Melanocyte of skin (primary cell): Measurements from ENCODE around the genes TCFL5 and DIDO1.

- CAGE, long polyA plus RNA, 2 experiments: no peak in any of the 2 experiments
These were observed 9.4 kb upstream of the GATA5 start for GRCh38 chr20:62484858-62486008.

GRCh38 chr20:62495058-62495623, 19.3 kb upstream of the GATA5 start:
- CAGE, long polyA plus RNA, 2 experiments: no peak in any of the 2 experiments

GRCh38 chr20:62518546-62519237, 42.9 kb upstream of the GATA5 start:
- CAGE, long polyA plus RNA, 2 experiments: no peak in any of the 2 experiments

DNA sequence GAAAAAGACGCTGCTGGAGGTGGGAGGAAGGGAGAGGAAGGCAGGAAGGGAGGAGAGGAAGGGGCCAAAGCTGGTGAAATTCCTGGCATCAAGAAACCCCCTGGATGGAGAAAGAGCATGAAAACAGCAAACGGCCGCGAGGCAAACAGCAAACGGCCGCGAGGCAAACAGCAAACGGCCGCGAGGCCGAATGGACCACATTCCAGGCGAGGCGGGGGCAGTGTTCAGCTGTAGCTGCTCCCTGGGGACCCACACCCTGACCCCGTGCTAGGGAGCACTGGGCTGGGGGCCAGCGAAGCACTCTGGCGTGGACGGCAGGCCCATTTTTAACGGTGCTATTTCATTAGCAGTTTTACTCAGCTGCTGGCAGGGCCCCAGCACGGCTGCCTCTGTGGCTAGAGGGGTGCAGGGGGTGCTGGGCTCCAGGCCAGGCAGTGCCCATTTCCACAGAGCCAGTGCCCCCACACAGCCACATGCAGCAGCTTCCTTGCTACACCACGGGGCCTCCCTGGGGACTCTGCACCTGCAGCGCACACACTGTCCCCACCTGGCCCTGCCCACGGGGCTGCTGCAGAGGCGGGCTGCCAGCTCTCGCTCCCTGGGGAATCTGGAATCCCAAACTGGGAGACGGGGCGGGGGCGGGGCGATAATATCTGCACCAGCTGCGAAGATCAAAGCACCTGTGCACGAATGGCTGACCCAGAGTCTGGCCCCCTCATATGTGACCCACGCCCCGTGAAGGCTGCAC, 35.7 kb upstream of the SLCO4A1 start:
- CAGE, long polyA plus RNA, 2 experiments: no peak in any of the 2 experiments

- CAGE, long polyA plus RNA, 2 experiments: no peak in any of the 2 experiments
These were observed 25.2 kb upstream of the SLCO4A1 start for GRCh38 chr20:62617086-62617500.

GRCh38 chr20:62647628-62648527, 5.6 kb downstream of the SLCO4A1 start:
- CAGE, long polyA plus RNA, 2 experiments: no peak in any of the 2 experiments

GRCh38 chr20:62648528-62649384, 6.5 kb downstream of the SLCO4A1 start:
- CAGE, long polyA plus RNA, 2 experiments: no peak in any of the 2 experiments

- CAGE, long polyA plus RNA, 2 experiments: start-site peak on the plus strand in 1 of 2 experiments, at chr20:62667576-62667589 at its widest, 124 to 135 reads per replicate
These were observed 24.9 kb downstream of the SLCO4A1 start for GRCh38 chr20:62667015-62667857.

DNA sequence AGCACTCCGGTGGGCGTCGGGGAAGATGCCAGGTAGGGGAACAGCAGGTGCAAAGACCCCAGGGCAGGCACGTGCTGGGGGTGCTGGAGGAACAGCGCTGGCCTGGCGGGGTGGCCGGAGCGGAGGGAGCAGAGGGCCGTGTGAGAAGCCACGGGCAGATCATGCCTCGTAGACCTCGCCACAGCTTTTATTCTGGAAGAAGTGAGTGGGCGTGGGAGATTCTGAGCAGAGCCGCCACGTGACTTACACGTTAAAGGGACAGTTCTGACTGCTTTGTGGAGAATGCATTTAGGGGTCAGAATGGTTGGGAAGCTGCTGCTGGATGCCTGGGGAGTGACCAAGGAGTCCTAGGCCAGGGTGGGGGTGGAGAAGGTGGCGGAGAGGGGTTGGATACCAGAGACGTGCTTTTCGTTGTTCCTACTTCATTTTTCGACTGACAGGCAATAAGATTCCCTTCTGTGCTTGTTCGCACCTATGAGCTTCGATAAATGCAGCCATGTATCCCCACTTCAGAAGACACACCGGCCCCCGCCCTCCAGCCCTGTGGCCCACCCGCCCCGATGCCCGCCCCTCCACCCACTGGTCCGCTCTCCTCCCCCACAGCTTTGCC, 9.5 kb downstream of the NTSR1 start:
- CAGE, long polyA plus RNA, 2 experiments: no peak in any of the 2 experiments

DNA sequence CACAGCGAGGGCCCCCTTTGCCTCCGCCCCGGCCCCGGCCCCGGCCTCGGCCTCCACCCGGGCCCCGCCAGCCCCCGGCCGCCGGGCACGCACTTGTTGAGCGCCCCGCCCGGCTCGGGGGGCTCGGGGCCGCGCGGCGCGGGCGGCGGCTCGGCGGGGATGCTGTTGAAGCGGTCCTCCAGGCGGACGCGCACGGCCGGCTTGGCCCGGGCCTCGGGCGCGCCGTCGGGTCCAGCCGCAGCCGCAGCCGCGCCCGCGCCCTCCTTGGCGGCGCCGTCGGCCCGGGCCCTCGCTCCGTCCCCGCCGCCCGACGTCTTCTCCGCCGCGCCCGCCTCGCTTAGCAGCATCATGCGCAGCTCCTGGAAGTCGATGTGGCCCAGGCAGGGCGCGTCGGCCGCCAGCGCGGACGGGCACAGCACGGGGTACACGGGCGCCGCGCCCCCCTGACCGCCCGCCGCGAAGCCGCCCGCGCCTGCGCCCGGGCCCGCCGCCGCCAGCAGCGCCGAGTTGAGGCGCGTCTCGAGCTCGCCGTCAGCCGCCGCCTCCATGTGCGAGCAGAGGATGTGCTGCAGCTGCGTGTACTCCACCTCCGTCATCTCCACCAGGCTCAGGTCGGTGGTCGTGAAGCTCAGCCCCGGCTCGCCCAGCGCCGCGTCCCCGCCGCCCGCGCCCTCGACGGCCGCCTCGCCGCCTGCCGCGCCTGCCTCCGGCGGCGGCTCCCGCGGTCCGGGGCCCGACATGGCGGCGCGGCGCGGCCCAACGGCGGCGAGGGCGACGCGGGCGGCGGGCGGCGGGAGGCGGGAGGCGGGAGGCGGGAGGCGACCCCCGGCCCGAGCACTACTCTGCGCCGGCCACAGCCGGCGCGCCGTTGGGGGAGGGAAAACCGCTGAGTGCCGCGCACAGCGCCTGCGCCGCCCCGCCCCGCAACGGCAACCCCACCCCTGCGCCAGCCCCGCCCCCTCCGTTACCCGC, at the start of gene TCFL5:
Gene TCFL5 (minus strand): TSS at position 892 of the 972 bp plus-strand sequence.
- CAGE, long polyA plus RNA, 2 experiments: no peak in any of the 2 experiments

- CAGE, long polyA plus RNA, 2 experiments: no peak in any of the 2 experiments
These were observed 24.5 kb upstream of the TCFL5 start for GRCh38 chr20:62885997-62886715.

GRCh38 chr20:62909460-62910430, 16.6 kb downstream of the DIDO1 start:
- CAGE, long polyA plus RNA, 2 experiments: no peak in any of the 2 experiments

GRCh38 chr20:62926366-62927095, at the start of gene DIDO1:
TSS of gene DIDO1 (minus strand) at chr20:62926505.
- CAGE, long polyA plus RNA, 2 experiments: no peak in any of the 2 experiments

- CAGE, long polyA plus RNA, 2 experiments: no peak in any of the 2 experiments
These were observed 1.9 kb upstream of the DIDO1 start for GRCh38 chr20:62927852-62928941.

DNA sequence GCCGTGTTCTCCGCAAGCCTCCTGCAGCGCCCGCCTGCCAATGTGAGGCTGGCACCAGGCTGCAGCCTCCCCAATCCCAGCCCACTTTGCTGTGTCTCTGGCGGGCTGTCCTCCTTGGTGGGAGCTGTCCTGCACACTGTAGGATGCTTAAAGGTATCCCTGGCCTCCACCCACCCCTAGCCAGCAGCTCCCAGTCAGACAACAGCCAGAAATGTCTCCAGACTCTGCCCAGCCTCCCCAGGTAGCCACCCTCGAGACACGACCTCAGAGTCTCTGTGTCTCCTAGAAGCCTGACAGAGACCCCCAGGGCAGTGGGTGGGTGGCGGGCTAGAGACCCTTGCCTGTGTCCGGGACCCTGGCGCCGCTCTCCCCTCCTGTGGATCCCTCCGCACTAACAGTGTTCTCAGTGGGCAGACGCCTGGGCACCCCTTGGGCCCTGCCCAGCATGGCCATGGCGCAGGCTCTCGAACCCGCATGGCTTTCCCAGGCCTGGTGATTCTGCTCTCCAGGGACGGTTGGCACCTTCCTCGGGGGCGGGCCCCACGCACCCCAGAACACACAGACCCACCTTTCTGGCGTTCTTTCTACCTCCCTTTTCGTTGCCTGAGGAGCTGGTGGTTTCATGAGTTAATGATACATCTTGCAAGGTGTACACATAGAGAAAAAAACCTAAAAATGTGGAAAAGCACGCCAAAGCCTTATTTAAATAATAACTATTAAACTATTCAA, 15.5 kb downstream of the SLC17A9 start:
- CAGE, long polyA plus RNA, 2 experiments: no peak in any of the 2 experiments

GRCh38 chr20:63009066-63009691, 2.4 kb upstream of the BHLHE23 start:
- CAGE, long polyA plus RNA, 2 experiments: no peak in any of the 2 experiments

DNA sequence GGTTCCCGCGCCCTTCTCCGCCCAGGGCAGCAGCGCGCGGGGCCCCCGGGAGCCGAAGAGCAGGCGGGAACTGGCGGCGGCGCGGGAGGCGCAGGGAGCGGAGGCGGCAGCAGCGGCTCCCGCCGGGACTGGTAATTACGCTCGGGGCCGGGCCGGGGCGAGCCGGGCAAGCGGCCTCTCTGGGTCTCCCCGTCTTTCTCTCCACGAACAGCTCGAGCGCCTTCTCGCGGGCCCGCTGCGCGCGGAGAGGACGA, 38.2 kb downstream of the YTHDF1 start:
- CAGE, long polyA plus RNA, 2 experiments: no peak in any of the 2 experiments

GRCh38 chr20:63178413-63178760, 37.5 kb downstream of the YTHDF1 start:
- CAGE, long polyA plus RNA, 2 experiments: no peak in any of the 2 experiments

GRCh38 chr20:63283797-63284088, 9.2 kb upstream of the COL20A1 start:
- CAGE, long polyA plus RNA, 2 experiments: no peak in any of the 2 experiments

DNA sequence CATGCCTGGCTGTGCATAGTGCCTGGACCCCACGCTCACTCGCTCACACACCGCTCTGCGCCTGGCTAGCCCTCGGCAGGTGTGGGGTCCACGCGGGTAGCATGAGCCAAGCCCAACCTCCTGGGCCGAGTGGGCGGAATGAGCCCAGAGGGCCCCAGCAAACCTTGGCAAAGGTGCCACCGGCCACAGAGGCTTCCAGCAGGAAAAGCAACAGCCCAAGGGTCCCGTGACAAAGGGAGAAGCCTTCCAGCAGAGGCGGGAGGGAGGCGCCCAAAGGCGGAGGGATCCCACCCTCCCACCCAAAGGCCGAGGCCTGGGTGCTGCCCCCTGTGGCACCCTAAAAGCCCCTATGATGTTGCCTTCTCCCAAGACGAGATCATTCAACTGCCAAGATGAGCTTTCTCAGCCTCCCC, 19.5 kb upstream of the CHRNA4 start:
- CAGE, long polyA plus RNA, 2 experiments: no peak in any of the 2 experiments